ENCODE results near the genes NSD2 and MFSD10.

GRCh38 chr4:1841507-1841773 lies 14.5 kb downstream of the LETM1 start:
- PRO-cap: no peak

- PRO-cap: no peak
These were observed 853 bp upstream of the LETM1 start for GRCh38 chr4:1856625-1857392.

DNA sequence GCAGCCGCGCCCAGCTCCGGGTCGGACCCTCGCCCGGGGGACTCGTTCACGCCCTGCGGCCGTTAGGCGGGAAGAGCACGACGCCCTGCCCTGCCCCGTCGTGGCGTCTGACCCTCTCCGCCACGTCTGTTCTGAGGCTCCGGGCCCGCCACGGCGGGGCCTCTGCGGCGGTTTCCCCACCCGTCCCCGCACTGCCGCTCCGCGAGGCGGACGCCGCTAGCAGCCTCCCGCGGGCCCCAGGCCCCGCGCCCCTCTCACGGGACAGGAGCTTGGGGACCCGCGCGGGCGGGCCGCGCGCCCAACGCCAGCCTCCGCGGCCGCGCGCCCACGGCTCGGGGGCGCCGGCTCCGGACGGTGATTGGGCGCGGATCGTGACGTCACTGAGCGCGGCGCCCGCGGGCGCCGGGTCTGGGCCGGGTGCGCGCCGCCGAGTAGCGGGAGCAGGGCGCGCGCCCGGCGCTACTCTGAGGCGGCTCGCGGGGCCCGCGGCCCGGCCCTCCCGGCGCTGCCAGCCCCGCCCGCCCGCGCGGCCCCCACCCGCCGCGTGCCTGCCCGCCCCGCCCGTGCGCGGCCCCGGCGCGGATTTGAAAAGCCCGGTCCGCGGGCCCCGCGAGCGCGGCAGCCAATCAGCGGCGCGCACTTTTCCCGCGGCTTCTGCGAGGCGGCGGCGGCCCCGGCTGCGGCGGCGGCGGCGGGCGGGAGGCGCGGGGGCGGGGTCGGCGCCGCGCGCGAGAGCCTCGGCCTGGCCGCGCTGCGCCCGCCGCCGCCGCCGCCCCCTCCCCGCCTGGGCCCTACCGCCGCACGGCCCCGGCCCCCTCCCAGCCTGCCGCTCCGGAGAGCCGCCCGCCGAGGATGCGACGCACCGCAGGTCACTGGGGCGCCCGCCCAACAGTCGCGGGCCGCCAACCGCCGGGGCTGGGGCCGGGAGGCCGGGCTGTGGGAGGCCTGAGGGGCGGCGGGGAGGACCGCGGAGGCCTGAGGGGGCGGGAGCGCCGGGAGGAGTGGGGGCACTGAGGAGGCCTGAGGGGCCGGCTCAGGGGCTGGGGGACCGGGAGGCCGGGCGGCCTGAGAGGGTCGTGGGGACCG lies at the start of gene NSD2:
NSD2 (plus strand) TSS at position 719 of the 1,086 bp plus-strand sequence.
- PRO-cap: bidirectional peak, plus-strand start at position 707 of the sequence, minus-strand start at position 334 of the sequence

DNA sequence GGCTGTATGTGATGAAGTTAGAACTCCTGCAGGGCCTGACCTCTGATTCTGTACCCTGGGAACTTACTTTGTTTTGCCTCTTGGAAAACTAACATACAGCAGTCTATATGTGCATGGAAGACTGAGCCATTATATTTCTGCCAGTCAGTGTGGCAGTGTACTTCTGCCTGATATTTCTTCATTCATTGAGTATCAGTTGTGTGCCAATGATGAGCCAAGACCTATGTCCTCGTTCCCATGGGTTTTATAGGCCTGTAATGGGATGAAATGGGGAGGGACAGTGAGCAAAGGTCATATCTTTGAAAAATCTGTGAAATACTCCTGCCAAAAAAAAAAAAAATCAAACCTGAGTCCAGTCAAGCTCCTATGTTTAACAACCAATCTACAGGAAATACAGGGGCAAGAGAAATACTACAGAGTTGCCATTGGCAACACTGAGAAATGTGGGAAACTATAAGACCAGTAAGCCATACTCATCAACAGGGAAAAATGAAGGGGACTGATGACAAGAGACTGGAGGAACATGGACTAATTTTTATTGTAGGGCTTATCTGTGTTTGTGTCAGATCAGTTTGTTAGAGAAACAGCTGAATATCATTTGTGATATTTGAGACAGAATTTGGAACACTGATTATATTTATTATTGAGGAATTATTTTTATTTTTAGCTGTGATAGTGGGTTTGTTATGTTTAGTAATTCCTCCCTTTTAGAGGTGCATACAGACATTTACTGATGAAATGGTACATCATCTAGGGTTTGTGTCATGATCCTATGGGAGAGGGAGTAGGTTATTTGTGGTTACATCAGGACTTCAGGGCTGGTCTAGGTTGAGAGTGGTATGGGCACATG lies 9.3 kb downstream of the NSD2 start:
- PRO-cap: no peak

DNA sequence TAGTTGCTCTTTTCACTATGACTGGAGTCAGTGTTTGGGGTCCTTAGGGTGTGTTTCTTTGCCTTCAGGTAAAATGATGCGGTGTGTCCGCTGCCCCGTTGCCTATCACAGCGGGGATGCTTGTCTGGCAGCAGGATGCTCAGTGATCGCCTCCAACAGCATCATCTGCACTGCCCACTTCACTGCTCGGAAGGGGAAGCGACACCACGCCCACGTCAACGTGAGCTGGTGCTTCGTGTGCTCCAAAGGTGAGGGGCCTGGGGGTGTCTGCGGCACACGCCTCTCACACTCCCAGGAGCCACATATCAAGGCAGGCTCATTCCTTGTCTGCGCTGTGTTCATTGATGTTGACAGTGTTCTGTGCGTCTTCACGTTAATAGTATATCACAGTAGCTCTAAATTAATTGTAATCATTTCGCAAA lies 53.7 kb downstream of the NELFA start:
- PRO-cap: no peak

DNA sequence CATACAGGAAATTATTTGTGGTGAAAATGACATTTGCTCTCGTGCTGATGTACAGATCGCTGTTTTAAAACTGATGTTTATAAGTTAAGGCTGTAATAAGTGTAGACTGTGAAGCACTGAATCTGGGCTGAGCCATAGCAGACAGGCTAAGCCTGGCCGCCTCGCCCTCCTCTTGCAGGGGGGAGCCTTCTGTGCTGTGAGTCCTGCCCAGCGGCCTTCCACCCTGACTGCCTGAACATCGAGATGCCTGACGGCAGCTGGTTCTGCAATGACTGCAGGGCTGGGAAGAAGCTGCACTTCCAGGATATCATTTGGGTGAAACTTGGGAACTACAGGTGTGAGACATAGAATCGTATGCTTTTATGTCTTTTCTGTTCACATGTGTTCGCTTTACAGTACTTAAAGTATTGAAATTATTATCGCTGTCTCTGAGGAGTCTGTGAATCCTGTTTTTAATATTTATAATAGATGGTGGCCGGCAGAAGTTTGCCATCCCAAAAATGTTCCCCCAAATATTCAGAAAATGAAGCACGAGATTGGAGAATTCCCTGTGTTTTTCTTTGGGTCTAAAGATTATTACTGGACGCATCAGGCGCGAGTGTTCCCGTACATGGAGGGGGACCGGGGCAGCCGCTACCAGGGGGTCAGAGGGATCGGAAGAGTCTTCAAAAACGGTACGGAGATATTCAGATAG lies 53.1 kb downstream of the NELFA start:
- PRO-cap: no peak

- PRO-cap: no peak
These were observed 422 bp downstream of the NAT8L start for GRCh38 chr4:2059391-2060106.

DNA sequence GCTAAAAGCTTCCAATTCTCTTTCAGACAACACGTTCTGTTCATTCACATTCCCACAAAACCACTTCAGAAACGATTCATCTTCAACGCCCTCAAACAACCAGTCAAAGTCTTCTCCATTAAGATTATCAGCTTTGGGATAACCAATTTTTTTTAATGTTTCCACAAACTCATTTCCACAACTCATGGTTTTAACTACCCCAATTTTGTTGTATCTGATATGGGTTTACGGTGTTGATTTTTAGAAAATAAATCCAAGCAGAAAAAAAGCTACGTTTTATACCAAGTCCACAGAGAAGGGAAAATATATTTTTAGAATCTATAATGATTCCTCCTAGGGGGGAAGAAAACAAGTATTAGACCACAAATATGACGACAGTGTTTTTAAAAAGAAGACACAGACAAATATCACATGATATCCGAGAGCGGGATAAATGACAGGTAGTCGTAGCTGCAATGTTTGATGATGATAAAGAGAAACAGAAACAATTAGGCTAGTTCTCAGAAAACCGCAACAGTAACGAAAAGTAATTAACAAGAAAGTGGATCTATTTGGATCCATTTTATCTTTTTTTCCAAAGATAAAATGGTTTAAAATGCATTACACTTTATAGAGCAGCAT lies 1.1 kb downstream of the HAUS3 start:
- PRO-cap: no peak

DNA sequence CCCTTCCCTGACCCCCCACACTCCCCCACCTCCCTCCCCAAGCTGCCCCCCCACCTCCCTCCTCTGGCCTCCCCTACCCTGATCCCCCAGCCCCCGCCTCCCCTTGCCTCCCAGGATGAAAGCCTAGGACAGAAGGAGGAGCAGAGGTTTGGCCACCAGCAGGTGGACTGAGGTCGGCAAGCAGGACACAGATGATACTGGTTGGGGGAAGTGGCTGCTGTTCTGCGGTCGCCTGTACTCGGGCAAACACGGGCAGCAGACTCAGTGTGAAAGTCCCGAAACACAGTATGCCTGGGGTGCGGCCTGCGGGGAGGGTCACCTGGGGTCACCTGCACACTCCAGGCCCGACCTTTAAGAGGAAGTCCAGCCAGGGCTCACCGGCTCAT lies 71.3 kb upstream of the MXD4 start:
- PRO-cap: no peak

DNA sequence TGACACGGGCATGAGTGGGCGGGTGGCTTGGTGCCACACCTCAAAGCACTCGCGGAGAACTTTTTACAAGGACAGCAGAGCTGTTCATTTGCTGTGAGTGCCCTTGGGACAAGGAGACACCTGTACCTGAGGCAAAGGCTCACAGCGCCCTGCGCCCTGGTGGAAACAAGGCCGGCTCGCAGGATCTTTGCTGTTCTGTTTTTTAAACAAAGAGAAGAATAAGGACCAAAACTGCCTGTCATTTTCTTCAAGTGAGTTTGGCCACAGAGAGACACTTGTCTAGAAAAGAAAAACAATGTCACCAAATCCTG lies 71.7 kb upstream of the MXD4 start:
- PRO-cap: no peak

DNA sequence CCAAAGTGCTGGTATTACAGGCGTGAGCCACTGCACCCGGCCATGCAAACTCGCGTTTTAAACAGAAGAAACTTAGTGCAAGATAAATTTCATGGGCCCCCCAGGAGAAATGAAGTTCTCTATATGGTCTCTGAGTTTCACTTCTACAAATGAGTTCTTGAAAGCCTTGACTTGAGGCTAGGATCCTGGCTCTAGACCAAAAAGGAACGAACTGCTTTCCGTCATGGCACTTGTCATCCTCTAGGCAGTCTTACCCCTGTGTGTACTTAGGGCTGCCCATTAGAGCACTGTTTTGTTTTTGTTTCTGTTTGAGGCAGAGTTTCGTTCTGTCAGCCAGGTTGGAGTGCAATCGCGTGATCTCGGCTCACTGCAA lies 29.0 kb downstream of the RNF4 start:
- PRO-cap: no peak

GRCh38 chr4:2534782-2535236 lies 1.6 kb upstream of the FAM193A start:
- PRO-cap: no peak

DNA sequence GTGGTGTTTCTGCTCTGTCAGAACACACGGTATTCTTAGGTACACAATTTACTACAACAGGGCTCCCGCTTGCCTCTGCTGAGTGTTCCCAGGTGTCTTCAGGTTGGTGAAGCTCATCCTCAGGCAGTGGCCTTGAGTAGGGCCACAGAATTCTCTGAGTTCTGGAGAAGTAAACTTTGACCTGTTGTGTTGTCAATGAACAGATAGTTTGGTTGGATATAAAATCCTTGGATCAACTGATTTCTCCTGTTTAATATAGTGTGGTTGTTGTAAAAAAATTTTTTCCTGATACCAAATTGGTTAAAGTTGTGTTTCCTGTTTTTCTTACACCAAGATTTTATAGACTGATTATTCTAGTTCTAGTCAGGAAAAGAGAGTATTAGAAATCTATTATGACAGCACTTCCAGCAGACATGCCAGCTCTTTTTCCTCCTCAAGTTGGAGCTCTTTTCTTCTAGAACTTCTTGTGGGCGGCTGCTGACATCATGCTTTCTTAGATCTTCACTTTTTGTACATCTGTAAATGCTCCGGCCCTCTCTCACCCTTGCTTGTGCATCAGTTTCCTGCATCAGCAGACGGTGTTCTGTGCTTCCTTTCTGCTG lies 42.4 kb downstream of the TNIP2 start:
- PRO-cap: no peak

DNA sequence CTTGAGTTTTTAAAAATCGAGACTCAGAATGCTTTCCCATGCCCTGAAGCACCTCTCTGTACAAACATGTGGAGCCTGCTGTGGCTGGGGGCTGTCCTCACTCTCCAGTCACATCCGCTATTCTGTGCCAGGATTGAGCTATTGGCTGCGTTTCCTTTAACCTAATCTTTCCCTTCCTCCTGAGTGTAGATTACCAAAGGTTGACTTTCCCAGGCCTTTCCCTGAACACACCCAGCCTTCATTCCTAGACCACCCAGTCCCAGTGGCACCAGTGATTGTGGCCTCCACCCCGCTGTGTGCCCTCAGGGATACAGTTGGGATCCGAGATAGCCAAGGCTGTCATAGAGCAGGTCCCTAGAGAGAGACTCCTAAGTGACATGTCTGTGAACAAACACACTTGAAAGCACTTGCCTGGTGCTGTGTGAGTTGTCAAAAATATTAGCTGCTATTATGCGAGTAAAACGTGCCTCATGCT lies 41.8 kb downstream of the TNIP2 start:
- PRO-cap: no peak

DNA sequence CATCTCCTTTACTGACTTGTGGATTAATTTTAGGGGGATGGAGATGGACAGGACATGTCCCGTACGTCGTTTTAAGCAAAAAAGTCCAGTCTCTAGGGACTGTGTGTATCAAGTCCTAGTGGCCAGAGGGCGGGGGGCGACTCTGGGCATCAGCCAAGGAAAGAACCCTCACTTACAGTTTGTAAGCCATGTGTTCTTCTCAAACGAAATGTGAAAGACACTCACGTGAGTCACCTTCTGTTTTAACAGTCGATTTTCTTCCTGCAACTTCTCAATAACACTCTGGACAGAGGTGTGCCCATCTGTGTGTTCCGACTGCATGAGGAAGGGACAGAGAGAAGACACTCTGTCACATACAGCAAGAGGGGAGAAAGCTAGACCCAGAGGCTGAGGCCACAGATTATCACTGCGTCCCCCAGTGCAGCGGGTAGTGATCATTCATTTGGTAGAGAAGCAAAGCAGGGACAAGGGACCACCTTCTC lies 10.9 kb downstream of the TNIP2 start:
- PRO-cap: no peak

DNA sequence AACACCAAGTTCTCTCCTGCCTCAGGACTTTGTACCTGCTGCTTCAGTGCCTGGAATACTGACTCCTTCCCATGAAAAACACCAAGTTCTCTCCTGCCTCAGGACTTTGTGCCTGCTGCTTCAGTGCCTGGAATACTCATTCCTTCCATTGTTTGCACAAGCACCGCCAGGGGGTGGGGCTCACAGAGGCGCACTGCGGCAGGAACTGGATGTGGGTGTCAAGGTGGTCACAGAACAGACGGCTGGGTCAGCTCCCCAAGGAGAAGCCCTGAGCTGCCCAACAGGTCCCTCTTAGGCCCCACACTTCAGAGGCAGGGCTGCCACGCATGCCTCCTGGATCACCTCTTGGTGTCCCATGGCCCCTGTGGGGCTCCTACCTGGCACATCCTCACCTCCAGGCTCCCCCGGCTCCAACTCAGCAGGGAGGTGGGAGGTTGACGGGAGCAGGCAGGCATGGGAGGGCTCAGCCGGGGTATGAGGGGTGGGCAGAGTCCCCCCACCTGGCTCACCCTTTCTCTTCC lies 5.4 kb upstream of the TNIP2 start:
- PRO-cap: unidirectional peak, plus-strand start at position 232 of the sequence

- PRO-cap: no peak
These were observed 5.7 kb upstream of the SH3BP2 start for GRCh38 chr4:2786877-2787812.

DNA sequence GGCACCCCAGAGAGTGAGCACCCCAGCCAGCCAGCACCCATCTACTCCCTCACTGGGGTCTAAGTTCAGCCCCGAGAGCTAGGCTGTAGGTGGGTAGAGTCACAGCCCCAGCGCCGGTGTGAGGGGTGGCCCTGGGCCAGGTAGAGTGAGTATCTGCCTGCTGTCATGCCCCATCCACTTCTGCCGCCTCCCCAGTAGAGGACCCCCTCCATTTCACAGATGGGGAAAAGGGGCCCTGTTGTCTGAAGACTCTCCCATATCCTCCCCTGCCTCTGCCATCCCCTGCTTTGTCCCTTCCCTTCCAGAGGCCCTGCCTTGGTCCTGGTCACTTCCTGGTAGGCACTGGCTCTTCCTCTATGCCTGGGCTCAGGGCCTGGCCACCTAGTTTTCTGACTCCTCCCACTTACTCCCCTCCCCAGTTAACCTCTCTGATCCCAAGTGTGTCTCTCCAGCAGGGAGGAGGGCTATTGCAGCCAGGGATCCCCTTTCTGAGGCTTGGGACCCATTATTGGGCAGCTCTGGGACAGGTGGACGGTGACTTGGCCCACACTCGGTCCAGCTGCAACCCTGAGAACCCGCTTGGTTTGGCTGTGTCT lies 1.5 kb upstream of the SH3BP2 start:
- PRO-cap: no peak

GRCh38 chr4:2796034-2797113 lies 3.5 kb downstream of the SH3BP2 start:
- PRO-cap: no peak

DNA sequence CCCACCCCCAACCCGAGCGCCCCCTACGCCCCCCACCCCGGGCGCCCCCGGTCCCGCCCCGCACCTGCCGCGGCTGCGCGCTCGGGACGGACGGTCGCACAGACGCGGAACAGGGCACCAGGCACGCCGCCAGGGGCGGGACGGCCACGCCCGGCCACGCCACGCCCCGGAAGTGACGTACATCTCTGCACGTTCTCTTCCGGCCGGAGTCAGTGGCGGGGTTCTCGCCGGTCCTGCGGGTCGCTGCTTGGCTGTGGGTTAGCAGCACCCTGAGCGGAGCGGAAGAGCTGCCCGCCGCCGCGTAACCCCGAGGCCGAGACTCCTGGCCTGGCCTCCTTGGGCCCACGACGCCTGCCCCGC lies at the start of gene MFSD10:
MFSD10 (minus strand) TSS at position 121 of the 360 bp plus-strand sequence.
- PRO-cap: bidirectional peak, plus-strand start at position 212 of the sequence, minus-strand start at position 104 of the sequence